Skin of body (tissue), 2 donors: ENCODE measurements around a stretch of chr21.

DNA sequence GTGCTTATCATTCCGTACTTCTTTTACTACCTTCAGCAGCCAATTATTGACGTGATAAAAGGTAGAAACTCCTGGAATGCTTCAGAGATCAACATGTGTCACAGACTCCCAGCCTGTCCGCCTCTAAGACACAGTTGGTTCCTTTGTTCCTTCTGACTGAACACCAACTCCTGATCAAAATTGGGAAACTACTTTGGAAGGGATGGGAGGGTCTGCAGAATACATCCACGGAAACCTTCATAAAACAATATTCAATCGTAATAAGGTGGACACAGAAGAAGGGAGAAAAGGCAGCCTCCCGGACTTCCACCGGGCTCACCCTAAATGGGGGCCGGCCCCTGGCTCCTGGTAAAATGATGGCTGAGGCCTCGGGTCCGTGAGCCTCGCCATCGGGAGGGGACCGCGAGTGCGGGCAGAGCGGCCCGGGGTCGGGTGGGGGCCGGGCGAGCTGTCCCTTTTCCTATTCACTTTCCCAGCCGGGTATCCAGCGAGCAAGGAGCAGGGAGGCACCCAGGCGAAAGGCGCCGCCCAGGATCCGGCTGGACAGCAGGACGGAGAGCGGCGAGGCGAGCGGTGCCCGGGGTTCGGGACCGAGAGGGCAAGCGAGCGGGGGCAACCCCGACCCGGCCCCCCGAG is 875 bp downstream of the NRIP1 start:
- RAMPAGE, long total RNA, result no peak

DNA sequence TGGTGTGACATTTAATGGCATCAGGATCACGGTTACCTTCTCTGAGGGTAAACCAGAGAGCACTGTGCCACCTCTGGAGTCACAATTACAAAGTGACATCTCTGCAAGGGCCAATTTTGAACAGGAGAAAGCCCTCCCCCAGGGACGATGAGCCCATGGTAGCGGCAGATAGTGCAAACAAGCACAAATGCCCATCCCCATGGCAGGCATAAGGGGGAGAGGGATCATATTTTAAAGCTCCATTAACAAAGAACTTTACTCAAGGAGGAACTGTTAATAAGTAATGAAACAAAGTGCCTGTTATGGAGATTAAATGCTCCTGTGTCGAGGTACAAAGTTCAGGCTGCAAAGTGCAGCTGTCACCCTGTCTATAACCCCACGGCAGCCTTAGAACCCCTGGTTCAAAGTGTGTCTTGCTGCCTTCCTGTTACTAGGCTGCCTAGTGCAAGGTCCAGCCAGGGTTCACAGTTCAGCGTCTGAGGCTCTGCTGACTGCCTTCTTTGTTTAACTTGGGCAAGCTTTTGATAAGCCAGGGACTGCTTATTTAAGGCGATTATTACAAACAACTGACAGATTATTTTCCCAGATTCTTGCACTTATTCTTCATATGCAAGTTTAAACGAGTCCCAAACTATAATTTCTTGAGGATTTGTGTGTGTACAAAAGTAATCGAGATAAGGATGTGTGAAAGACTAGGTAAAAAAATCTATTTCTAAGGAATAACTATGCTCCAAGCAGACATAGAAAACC is 75.7 kb upstream of the NRIP1 start:
- RAMPAGE, long total RNA, result no peak

DNA sequence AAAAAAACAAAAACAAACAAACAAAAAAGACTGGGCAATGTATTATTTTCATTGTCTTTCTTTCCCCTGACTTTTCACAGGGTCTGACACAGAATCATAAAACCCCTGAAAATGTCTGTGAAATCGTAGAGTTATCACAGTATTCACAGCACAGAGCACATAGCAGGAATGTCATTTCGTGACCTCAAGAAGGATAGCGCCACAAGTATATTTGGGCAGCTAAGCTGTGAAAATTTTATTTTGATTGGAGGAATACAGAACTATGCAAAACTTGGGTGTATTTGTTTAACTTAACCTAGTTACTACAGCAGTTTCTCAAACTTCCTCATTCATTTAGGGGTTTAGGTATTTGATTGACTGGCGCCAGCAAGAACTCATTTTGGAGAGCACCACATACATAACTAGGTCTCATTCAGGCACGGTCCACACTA is 154.9 kb upstream of the NRIP1 start:
- RAMPAGE, long total RNA, result no peak

DNA sequence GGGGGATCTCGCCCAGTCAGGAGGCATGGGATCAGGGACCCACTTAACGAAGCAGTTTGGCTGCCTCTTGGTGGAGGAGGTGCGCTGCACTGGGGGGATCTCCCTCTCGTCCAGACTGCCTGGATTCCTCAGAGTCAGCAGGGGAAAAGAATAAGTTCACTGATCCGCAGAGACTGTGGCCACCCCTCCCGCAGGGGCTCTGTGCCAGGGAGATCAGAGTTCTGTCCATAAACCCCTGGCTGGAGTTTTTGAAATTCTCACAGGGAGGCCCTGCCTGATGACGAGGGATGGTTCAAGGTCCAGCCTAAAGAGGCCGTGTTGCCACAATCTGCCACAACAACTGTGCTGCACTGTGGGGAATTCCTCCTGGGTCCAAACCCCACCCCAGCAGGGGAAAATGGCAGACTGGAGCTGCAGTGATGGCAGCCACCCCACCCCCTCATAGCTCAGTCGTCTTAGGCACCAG is 273.9 kb upstream of the USP25 start:
- RAMPAGE, long total RNA, result no peak

- RAMPAGE, long total RNA, result no peak
These were observed 268 bp upstream of the USP25 start for GRCh38 chr21:15729538-15729889.

GRCh38 chr21:15826839-15827338 is 97.1 kb downstream of the USP25 start:
- RAMPAGE, long total RNA, result no peak

GRCh38 chr21:15831070-15832019 is 101.6 kb downstream of the USP25 start:
- RAMPAGE, long total RNA, result no peak

GRCh38 chr21:16124686-16125277 is 395.0 kb downstream of the USP25 start:
- RAMPAGE, long total RNA, result no peak

DNA sequence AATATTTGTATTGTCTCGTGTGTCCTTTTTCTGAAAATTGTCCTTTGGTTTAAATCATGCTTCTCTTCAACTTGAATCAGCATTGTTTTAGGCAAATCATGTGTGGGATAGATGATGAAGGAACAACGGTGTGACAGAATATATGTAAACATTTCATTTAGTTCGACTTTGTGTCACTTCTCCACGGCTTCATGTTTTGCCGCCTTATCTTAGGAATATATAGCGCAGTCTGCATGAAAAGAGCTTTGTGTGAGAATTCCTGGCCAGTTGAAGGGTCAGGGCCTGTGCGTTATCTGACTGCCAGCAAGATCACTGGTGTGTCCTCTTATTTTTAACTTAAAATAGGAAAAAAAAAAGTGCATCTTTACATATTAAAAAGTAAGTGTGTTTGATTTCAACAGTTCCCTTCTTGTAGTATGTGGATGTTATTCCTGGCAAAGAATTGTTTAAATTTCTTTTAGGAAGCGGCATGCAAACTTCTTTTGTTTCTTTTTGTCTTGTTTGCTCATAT is 465.1 kb downstream of the USP25 start:
- RAMPAGE, long total RNA, result no peak

DNA sequence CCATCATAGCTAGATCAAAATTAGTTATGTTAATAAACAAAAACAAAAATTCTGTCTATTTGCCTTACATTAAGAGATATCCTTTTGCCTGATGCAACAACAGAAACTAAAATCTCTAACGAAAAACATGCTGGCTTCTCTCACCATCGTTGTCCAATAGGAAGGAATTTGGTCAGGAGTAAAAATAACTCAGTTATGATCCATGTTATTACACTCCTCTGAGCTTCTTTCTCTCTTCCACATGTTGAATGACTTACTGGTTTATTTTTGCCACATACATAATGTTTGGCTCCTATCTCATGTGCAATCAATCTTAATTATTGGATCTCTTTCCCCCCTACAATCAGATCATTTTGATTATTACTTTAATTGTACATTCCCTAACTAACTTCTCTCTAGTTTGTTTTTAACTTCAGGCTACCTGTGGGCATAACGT is 688.4 kb downstream of the USP25 start:
- RAMPAGE, long total RNA, result no peak

DNA sequence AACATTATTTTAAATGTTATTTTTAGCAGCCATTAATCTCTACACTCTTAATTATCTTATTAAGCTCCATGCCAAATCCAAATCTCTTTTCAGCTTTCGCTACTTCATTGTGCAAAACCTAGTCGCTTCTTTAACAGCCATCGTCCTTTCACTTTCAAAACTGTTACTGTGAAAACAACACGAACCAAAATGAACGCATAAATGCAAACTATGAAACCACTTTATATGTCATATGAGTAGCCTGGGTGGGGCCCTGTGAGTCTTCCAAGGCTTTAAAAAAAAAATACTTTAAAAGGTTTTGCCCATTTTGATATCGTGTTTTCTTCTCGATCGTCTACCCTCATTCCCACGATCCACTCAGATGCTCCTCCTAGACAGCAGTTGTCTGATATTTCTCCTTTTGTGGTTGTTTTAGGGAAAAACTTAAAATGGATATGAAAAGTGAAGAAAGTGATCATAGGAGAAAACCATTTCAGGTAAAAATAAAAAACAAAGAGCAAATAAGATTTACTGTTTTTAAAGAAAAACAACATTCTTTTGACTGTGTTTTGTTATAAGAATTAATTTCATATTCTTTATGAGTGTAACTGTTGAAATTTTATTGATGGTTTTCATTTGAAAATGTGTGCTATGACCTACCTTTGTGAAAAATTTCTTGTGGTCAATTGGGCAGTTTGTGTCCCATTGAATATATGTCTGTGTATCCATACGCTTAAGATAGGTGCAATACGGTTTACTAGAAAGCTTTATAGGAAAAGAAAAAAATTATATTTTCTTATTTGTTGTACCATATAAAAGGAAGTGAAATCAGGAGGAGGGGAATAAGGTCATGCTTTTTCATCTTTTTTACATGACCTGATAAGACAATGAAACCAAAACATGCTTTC is 807.4 kb downstream of the USP25 start:
- RAMPAGE, long total RNA, result no peak

- RAMPAGE, long total RNA, result no peak
These were observed 824.6 kb downstream of the USP25 start for GRCh38 chr21:16554318-16554890.

- RAMPAGE, long total RNA, result no peak
These were observed 58.2 kb upstream of the CXADR start for GRCh38 chr21:17454285-17455330.

DNA sequence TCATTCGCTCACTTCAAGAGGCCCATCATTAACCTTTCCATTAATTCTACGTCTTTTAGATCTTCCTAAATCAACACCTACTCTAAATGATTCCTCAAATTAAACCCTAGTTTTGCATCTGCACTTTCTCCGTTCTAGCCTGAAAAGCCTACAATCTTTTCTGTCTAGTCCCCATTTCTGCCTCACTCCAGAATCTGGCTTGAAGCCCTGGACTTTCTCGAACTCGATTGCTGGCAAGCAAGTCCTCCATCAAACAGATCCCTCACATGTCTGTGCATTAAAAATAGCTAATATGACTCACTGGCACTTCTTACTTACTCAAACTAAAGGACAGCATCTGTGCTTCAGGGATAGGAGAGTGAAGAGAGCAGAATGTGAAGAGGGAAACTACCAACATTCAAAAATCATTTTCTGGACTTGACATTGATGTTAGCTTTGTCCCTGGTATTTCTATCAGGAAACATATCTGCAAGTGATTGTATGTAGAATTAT is 51.8 kb upstream of the CXADR start:
- RAMPAGE, long total RNA, result no peak

- RAMPAGE, long total RNA, result no peak
These were observed 20.1 kb upstream of the CXADR start for GRCh38 chr21:17492756-17493147.

DNA sequence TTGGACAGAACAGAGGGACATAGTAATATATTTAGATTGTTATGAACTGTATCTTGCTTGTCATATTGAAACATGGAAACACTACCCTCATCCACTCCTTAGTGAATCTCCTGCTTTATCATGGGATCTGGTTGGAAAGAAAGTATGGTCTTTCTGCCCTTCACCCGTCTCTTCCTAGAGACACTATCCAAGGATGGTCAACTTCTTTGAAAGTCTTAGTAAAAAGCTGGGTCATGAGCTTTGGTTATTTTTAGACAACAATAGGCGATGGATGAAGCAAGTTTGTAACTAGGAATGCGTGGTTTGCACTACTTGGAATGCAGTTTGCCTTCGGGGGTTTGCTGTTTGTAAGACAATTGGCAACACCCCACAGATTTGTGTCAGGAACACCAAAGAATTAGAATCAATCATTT is 60.5 kb upstream of the BTG3 start:
- RAMPAGE, long total RNA, result no peak

GRCh38 chr21:17752125-17752555 is 67.0 kb downstream of the C21orf91 start:
- RAMPAGE, long total RNA, result no peak

DNA sequence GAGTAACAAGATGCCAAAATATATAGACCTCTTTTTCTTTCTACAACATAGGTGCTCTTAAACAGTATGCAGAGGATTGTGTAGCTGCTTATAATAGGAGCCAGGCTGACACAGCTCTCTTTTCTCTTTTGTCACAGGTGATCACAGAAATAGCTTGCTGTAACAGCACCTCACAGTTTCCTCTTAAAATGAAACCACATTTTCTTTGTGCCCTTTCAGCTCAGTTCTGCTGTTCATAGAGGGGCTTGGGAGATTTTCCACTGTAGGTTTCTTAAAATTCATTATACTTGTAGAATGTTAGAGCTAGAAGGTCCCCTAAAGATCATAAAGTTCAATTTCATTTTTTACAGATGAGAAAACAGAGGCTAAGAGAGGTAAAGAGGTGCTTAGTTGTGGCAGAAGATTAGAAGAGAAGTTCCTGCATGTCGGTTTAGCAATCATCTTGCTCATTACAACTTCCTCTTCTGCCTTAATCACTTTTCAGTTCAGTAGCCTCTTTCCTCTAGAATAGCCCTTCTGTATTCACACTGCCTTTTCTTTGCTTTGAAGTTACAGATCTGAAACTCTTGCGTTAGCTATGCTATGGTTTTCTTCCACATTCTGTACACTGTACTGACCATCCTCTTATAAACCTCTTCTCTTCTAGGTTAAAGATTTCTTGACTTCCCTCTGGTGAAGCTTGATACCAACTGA is 35.2 kb downstream of the C21orf91 start:
- RAMPAGE, long total RNA, result no peak

- RAMPAGE, long total RNA, result no peak
These were observed 356.0 kb upstream of the TMPRSS15 start for GRCh38 chr21:18759607-18759905.

GRCh38 chr21:23021164-23021633 is 2023.0 kb downstream of the NCAM2 start:
- RAMPAGE, long total RNA, result no peak